PC-3 (cell line): ENCODE results near the genes DDX18, INSIG2 and TMEM37.

DNA sequence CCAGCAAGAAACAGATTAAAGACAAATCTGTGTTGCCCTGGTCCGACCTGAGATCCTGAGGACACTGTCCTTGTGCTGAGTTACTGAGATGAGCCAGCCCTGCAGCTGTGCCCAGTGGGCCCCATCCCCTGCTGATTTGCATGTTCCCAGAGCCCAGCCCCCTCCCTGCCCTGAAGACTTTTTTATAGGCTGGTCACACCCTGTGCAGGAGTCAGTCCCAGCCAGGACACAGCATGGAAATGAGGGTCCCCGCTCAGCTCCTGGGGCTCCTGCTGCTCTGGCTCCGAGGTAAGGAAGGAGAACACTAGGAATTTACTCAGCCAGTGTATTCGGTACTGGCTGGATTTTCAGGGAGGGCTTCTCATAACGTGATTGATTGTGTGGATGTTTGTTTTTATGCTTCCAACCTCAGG lies 31.3 kb upstream of the ZNG1B start:
- RAMPAGE, long total RNA = no peak

DNA sequence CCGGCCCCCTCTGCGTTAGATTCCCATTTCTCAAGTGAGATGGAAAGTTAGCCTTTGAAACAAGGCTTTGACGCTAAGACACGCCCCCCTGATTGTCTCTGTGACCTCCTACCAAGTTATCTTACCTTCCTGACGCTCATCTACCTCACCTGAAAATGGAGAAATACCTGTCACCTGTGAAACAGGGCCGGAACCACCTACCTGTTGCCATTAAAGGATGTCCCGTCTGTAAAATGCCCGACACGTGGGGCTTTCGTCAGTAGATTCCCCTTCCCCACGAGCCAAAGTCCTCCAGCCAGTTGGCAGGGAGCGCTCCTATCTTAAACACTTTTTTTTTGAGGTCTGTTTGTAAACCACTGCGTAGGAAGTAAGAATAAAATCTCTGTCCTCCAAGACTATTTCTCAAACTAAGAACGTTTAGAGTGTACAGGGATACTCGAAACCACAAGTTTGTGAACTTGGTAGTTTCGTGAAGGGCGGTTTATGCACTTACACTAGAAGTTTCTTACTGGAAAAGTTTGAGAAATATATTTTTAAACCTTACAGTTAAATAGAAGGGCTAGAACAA lies 797 bp downstream of the ZNG1B start:
- RAMPAGE, long total RNA = no peak

DNA sequence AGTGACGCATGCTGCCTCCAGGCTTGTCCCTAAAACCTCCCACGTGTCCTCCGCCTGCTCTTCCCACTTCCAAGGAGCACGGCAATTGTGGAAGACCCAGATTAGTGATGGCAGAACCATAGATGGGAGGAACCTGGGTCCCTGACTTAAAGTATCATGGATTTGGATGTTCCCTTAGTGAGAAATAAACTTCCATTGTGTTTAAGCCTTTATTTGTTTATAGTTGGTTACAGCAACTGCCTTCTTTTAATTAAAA lies 48.5 kb upstream of the RABL2A start:
- RAMPAGE, long total RNA = no peak

DNA sequence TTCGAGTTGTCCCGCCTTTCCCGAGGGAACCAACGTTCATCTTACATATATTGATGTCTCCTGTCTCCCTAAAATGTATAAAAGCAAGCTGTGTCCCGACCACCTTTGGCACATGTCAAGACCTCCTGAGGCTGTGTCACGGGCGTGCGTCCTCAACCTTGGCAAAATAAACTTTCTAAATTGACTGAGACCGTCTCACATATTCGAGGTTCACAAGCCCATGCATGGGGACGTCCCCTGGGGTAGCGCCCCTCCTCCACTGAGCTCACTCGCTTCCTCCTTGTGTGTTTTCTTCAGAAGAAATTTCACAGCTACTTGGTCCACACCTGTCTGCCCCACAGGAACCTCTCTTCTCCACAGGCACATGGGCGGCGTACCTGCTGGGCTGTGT lies 567 bp upstream of the RABL2A start:
- RAMPAGE, long total RNA = no peak

GRCh38 chr2:113703208-113704597 lies 52.7 kb downstream of the SLC35F5 start:
- RAMPAGE, long total RNA = no peak

GRCh38 chr2:115161203-115162340 lies 719.1 kb downstream of the DPP10 start:
- RAMPAGE, long total RNA = no peak

- RAMPAGE, long total RNA = no peak
These were observed 1597.2 kb downstream of the DPP10 start for GRCh38 chr2:116039706-116040017.

DNA sequence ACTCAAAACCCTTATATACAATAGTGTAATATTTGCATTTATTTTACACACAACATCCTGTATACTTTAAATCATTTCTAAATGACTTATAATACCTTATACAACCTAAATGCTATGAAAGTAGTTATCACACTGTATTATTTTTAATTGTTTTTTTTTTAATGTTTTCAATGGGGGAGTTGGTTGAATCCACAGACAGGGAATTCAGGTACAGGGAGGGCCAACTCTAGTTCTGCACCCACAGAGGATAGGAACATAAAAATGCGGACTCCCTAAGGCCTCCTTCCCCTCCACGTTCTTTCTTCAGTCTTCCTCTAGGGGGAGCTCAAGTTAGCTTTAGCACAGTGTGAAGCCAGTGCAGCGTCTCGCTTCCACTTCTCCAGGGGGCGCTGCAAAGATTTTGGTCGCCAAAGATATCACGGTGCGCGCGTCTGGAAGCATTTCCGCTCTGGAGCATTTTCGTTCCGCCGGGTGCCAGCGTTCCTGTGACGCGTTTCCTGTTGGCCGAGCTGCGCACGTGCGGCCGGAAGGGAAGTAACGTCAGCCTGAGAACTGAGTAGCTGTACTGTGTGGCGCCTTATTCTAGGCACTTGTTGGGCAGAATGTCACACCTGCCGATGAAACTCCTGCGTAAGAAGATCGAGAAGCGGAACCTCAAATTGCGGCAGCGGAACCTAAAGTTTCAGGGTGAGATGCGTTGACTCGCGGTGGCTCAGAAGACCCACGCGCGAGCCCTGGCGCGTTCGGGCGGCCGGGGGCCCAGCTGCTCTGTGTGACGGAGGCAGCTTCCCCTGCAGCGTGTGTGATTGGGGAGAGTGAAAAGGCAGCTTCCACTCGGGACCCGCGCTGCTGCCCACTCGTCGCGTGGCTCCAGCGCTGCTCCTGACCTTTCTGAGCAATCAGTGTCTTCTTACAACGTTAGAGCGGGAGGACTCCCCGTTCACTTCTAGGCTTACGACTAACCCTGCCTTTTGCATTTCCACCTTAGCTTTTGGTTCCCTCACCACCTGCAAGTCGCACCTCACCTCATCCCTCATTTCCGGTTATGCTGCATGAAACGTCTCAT lies at the start of gene DDX18:
DDX18 (plus strand) TSS at position 516 of the 1,066 bp plus-strand sequence.
- RAMPAGE, long total RNA = start-site peak on the plus strand centred at position 542 of the sequence, 37 bp wide, 355 and 27 reads in 2 replicates

GRCh38 chr2:118015652-118016071 lies 1.8 kb upstream of the CCDC93 start:
- RAMPAGE, long total RNA = no peak

DNA sequence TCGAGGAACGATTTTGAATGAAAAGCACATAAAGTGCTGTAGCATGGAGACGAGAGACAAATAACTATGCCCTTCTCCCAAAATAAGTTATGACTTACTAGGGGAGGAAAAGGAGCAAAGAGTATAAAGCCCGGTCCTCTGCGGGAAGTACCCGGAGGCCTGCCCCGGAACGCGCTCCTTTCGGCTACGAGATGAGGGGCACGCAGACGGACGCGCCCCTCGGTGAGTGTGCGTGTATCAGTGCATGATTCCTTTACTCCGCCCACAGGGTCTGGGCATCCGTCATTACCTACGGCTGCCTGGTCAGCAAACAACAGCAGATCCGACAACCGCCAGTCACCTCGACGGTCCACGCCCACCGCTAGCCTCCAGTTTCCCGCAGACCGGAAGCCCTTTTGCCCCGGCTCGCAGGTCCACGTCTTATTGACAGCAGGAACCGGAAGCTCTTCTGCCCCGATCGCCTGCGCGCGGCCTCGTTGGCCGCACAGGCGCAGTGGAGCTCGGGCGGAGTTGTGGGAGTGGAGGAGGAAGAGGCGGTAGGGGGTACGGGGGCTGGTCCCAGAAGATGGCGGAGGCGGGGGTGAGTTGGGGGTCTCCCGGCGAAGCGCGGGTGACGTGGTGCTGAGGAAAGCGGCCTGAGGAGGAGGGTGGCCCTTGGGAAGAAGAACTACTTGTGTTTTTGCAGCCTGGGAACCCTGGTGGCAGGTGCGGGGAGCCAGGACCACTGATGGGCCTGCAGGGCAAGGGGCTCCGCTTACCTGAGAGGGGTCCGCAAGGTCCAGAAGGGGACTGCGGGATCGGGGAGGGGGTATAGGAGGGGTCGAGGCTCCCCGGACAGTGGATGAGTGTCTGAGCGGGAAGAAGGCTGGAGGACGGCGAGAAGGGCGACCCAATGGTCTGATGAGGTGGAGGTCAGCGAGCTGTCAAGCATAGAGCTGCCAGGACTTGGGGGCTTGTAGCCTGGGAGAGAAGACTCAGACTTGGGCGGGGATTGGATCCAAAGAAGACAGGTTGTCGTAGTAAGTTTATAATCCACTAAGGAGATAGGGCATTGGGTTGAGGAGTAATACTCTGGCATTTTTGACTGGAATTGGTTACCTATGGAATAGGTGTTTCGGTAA lies at the start of gene INSIG2:
INSIG2 (plus strand) TSS at position 510 of the 1,121 bp plus-strand sequence.
- RAMPAGE, long total RNA = no peak

DNA sequence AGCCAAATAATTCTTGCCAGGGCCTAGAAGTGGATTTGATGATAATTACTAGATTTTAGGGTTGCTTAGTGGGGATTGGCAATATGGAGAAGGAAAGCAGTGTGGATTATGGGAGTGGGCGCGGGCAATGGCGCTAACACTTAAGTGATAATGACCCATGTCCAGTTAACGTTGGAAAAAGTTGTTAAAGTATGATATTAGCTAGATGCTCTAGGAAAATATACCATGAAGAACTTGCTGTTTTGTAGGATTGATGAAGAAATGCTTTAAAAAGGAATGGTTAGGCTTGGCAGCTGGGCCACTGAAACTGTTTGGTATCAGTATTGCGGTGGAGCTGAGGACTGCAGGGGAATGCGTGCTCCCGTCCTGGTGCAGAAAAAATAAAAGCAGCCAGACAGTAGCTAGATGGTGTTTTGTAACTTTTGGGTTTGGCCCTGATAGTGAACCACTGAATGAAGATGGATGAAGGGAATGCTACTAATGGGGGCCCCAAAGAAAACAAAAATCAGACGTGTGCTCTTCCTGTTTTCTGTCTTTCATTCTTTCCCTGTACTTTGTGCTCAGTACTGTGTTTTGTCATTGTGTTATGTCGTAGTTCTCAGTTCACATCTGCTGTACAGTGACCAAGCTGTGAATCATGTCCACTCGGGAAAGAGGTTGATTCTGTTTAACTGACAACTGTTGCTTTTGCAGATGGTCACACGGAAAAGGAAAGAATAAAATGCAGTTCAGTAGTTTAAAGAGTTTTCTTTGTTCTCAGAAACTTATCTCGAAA lies 999 bp downstream of the INSIG2 start:
- RAMPAGE, long total RNA = no peak

GRCh38 chr2:119366120-119366504 lies 522 bp downstream of the C2orf76 start:
- RAMPAGE, long total RNA = no peak

GRCh38 chr2:119370790-119371607 lies 4.2 kb downstream of the DBI start:
- RAMPAGE, long total RNA = no peak

GRCh38 chr2:119426765-119427683 lies 4.6 kb upstream of the TMEM37 start:
- RAMPAGE, long total RNA = no peak

- RAMPAGE, long total RNA = no peak
These were observed at the start of gene TMEM37 for GRCh38 chr2:119431049-119431962. TSS of gene TMEM37 (plus strand) at chr2:119431854.

GRCh38 chr2:119454942-119455673 lies 23.5 kb downstream of the TMEM37 start:
- RAMPAGE, long total RNA = no peak

DNA sequence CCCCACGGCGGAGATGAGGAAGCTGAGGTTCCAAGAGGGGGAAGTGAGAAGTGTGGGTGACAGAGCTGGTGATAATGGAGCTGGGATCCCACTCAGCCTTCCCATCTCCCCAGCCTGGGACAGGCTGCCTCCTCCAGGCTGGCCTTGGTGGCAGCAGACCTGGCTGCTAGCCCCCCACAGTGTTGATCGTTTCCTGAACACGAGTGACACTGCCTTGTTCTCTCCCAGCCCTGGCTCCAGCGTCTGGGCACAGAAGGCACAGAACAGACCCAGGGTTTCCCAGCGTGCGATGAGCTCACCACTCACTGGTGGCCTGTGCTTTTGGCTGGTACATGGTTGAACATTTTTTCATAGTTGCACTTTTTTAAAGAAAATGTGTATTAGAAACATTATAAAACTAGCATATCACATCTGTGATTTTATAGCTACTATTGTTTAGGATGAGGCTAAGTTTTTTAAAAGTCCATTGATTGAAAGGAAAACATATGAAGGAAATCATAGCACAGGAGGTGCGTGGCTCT lies 40.9 kb downstream of the SCTR start:
- RAMPAGE, long total RNA = no peak

DNA sequence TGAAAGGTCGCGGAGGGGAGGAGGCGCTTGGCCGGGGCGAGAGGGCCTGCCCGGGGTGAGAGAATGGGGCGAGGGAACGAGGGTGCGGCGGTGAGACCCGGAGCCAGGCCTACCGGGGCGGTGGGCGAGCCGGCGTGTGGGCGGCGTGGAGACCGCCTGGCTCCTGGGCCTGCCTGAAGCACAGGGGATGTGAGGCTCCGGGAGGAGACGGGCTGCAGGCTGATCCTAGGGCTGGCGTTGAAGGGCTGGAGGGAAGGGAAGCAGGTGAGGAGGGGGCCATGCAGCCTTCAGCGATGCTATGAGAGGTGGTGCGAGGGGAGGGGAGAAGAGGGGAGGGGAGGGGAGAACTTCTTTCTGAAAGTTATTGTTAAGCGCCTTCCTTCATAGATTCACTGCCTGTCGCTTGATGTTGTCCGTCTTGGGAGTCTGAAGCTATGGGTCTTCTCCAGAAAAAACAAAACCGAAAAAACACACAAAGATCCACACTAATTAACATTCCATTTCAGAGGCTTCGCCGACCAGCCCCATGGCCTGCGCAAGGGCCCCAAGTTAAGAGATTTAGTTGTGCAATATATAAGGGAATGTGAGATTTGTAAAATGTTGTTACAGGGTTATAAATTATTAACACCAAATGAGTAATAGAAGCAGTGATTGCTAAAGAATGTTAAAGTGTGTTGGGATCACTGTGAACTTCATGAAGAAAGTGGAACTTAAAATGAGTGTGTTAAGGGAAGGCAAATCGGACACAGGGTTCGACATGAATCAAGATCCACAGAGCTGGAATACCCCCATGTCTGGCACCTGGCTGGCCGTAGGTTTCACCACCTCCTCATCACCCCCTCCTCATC lies 700 bp downstream of the CFAP221 start:
- RAMPAGE, long total RNA = no peak

DNA sequence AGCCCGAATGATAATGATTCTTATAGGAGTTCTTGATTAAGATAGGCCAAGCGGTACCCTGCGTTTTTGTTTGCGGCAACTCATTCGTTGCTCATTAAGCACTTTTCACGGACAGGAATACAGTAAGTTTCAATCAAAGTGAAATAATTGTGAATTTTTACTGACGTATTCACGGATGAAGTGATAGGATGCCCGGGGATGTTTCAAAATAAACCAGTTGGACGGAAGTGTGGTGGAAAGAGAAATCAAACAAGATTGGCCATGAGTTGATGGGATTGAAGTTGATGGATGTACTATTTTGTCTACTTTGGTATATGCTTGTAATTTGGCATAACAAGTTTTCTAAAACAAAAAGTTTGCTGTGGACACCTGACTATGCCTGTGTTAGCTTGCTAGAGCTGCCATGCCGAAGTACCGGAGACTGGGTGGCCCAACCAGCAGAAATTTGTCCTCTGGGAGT lies 525 bp downstream of the TMEM177 start:
- RAMPAGE, long total RNA = no peak

DNA sequence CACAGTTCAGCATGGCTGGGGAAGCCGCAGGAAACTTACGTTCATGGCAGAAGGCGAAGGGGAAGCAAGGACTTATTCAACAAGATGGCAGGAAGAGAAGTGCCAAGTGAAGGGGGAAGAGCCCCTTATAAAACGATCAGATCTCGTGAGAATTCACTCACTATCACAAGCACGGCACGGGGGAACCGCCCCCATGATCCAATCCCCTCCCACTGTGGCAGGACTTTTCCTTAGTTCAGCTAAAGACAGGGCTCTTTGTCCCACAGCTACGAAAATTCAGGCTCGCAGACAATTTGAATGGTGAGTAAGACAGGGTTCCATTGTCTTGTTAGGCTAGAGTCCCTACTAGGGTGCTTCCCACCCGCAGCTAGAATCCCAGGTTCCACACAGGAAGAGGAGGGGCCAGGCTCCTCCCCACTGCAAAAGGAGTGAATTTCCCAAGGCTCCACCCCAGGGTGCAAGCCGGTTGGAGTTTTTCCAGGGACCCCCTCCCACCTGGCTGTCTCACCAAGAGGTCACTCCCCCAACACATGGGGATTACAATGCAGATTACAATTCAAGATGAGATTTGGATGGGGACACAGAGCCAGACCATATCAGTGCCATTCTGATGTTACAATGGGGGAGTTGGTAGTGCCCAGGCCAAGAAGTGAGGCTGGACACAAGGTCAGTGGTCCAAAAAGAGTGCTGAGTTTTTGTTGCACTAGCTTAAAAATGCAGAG lies 20.3 kb downstream of the TMEM177 start:
- RAMPAGE, long total RNA = no peak